SJCRH30 (cell line): ENCODE measurements around the genes ACHE, FIS1 and COL26A1.

GRCh38 chr7:100576103-100577225 lies 2.8 kb upstream of the SAP25 start:
- RAMPAGE, long total RNA = no peak

GRCh38 chr7:100612679-100613819 lies 709 bp downstream of the MOSPD3 start:
- RAMPAGE, long total RNA = no peak

GRCh38 chr7:100640917-100641456 lies 365 bp downstream of the TFR2 start:
- RAMPAGE, long total RNA = no peak

DNA sequence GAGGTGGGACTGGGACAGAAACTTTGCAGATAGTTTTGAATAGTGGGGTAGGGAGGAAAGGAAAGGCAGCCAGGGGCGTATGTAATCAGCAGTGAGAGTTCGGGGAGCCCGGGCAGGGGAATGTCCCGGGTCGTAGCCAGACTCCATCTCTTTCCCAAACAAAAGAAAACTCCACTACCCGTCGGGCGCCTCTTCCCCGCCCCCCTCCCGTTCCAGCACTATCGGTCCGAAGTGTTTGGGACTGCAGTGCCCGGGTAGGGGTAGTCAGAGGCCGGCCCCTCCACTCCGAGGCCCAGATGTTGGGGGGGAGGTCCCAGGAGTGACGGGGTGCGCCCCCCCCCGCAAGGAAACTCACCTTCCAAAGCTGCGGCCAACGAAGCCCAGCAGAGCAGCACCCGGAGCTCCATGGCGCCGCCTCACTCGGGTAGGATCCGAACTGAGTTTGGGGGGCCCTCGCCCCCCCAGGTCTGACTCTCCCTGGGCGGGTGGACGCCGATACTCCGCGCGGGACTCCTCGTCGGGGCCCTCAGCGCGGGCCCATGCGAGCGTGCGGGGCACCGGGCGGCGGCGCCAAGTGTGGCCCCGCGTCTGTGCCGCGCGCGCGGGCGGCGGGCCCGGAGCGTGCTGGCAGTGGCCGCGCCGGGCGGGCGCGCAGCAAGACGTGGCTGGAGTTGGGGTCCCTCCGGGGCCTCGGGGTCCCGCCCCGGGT lies 545 bp downstream of the EPHB4 start:
- RAMPAGE, long total RNA = no peak

- RAMPAGE, long total RNA = no peak
Measured at GRCh38 chr7:100895436-100896477, at the start of gene ACHE. TSS of gene ACHE (minus strand) at chr7:100895888.

DNA sequence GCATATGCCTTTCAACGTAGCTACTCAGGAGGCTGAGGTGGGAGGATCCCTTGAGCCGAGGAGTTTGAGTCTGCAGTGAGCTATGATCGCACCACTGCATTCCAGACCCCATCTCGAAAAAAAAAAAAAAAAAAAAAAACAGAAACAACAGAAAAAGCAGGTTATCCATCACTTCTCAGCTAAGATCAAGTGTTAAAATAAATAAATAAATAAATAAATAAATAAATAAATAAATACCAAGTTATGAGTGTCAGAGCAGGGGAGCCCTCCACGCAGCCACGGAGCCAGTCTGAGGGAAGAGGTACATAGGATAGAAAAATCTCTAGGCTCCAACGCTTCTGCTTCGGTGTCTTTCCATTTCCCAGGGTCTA lies 5.2 kb downstream of the TRIM56 start:
- RAMPAGE, long total RNA = no peak

- RAMPAGE, long total RNA = no peak
Measured at GRCh38 chr7:101128130-101128849, 1.4 kb downstream of the SERPINE1 start.

GRCh38 chr7:101130187-101130842 lies 3.4 kb downstream of the SERPINE1 start:
- RAMPAGE, long total RNA = no peak

DNA sequence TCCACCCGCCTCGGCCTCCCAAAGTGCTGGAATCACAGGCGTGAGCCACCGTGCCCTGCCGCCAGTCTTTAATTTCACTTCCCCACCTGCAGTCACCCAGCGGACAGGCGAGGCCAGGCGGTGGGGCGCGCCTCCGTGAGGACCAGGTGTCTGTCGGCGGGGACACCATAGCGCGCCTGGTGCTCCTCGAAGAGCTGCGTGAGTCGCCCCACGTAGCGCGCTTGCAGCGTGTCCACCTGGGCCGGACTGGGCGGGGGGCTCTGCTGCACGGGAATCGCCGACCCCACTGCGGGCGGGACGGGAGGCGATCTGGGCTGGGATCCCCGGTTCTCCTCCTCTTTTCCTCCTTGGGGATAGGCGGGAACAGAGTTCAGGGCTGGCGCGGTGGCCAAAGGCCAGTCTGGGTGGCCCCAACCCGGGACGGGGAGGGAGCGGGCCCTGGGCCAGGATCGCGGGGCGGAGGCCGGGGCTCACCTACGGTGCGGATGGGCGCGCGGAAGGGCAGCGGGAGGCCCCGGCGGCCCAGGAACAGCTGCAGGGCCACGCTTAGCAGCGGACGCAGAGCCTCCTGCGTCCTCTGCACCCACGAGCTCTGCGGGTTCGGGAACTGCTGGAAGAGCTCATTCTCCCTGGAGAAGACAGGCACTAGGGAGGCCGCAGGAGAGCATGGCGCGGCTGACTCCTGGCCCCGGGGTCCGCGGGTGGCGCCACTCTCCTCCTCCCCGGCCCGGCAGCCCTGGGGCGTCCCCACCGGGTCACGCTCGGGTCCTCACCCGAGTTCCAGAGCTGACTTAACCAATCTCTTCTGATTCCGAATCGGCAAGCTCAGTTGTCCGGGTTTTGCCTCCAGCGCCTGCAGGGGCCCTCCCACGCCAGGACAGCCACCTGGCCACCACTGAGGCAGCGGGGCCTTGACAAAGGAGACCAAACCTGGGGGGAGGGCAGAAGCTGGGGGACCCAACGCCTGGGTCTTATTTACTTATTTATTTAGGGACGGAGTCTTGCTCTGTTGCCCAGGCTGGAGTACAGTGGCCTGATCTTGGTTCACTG lies 1.2 kb upstream of the MOGAT3 start:
- RAMPAGE, long total RNA = no peak

- RAMPAGE, long total RNA = no peak
Measured at GRCh38 chr7:101235723-101235999, 1.9 kb downstream of the CLDN15 start.

DNA sequence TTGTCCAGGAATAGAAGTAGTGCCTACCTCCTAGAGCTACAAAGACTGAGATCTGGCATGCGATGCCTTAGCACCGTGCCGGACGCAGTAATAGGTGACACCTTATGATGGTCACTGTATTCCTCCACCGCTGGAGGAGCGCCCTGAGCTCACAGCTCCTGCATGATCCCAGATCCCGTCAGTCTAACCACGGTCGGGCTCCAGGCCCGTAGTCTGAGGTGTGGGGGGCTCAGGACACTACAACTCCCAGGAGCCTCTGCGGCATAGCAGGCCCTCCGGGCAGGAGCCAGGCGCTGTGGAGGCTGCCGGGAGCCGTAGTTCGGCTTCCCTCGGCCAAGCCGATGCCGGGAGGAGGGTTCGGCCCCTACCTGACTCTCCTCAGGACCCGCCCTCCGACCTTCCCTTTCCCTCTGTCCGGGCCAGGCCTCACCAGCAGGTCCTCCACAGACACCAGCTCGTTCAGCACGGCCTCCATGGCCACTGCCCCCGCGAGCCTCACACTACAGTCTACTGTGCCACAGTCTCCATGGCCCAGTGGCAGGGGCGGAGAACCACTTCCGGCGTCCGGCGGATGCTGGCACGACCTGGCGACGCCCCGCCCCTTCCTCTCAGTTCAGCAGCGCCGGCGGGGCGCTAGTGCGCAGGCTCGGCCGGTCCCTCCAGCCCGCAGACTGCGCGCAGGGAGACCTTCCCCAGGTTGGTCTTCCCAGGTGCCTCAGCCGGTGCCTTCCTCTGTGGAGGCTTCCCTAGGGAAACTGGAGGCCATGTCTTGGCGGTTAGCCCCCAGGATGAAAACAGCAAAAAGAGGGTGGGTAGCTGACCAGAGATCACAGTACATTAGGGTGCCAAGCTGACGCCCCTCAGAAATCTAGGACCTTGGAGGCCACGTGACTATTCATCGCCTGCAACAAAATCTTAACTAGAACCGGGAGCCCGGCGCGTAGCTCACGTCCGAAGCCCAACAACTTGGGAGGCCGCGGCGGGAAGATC lies at the start of gene FIS1:
TSS of gene FIS1 (minus strand) at position 552 of the 990 bp plus-strand sequence.
- RAMPAGE, long total RNA = no peak

DNA sequence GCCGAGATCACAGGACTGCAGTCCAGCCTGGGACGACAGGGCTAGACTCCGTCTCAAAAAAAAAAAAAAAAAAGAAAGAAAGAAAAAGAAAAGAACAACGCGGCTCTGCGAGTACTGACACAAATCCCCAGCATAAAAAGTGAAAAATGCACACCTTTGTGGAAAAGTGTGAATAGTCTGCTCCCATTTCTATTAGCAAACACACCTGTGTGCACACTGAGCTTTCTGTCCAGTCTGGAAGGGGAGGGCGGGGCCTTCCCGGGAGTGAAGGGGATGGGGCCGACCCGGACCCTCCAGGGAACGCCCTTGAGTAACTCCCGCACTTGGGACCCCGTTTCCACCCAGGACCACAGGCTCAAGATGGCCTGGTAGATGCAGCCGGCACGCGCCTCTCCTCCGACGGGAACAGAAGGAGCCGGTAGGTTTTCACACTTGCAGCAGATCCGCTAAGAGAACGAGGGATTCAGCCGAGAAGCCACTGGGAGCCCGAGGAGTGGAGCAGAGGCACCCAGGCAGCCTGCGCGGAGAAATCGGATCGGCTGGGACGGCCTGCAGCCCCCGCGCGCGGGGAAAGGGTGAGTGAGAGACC lies 22.2 kb downstream of the IFT22 start:
- RAMPAGE, long total RNA = no peak

DNA sequence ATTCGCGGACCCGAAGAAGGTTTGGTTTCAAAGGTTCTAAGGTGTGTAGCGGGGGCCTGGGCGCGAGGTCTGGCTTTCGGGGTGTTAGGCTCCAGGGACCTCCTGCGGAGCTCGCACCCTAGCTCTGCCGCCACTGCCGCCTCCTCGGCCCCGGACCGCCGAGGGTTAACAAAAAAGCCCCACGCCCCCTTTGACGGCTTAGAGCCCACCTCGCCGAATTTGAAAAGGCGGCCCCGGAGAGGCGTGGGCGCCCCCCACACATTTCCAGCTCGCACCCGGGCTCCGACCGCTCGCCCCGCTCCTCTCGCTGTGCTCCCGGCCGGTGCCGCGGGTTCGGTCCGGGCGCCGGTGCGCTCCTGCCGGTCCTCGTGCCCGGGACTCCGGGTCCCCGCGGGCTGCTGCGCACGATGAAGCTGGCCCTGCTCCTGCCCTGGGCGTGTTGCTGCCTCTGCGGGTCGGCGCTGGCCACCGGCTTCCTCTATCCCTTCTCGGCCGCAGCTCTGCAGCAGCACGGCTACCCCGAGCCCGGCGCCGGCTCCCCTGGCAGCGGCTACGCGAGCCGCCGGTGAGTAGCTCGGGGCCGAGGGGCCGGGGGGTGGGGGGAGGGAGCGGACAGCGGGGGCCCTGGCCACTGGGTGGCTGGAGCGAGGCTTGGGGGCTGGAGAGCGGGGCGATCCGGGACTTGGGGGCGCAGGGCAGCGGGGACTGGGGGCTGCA lies at the start of gene COL26A1:
TSS of gene COL26A1 (plus strand) at position 250 of the 717 bp plus-strand sequence.
- RAMPAGE, long total RNA = no peak

DNA sequence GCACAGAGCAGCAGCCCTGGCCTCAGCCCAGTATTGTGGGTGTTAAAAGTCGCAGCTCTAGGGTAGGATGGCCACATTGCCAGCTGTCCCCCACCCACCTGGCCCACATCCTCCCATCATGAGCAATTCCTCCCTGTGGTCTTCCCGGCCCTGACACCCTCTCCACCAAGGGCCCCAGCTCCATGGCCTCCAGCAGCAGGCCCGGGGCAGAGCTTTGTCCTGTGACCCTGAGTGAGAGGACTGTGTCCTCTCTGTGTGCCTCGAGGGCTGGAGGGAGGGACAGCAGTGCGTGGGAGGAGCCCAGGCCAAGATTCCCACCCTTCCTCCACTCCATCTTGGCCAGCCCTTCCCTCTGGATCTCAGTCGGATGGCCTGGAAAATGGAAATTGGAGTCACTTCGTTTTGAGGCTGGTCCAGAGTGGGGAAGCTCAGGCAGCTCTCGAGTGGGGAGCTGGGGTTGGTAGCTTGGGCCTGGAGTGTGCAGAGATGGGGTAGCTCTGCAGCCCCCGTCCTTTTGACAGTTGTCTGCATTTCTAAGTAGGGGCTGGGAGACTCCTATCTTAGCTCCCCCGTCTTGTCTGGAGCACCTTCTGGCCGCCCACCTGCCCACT lies 93.6 kb downstream of the MYL10 start:
- RAMPAGE, long total RNA = no peak

DNA sequence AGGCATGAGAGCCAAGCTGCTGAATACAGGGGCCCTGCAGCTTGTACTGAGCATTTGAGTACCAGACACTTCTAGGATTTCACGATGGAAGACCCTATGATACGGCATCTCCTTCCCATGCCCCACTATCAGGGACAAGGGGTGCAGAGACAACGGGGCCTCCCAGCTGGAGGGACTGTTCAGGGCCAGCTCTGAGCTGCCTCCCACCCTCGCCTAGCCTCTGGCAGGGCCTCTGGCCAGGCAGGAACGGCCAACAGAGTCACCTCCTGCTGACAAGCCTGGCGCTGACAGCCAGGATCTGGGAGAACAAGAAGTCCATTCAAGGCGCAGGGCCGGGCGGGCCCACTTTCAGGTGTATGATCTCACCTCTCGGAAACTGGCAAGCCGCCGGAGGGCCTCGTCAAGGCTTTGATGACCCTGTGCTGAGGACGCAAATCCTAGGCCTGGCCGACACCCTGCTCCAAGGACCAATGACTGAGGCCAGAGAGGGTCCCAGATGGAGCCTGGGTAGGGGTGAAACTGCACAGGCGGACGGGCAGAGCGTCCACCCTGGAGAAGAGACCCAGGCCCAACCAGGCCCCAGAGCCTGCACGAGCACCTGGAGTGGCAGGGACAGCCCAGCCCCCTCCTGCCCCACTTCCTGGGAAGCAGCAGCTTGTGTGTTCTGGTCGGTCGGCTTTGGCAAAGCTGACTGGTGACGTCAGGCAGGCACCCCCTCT lies 30.7 kb downstream of the MYL10 start:
- RAMPAGE, long total RNA = no peak

DNA sequence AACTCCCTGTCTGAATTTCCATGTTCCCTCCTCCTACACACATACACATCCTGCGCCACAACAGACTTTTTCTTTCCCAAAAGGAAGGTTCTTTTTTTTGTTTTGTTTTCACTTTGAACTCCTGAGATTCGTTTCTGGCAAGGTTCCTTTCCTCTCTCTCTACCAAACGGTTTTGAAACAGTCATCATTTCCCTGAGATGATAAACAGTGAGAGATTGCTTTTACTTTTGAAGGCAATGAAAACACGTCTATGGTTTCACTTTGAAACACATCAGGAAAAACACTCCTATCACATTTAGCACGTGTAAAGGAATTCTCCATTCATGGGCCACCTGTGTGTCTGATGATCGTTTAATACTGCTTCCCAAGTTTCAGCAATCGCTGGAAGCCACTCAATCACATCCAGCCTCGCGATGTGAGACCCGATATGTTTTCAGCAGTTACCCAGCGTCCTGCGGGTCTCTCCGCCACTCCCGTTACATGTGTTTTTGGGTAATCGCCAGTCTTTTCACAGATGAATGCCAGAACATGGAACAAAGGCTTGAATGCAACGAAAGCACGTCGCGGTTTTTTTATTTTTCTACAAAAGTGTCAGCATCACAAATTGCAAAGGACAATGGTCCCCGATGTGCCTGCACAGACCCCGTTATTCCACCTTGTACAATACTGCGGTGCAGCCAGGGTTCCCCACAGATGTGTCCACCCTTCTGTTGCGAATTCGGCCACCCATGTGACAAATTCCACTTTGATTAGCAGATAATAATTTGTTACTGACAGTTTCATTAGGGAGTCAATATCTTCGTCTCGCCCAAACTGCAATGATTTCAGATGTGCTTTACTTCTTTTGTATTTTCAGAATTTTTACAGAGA lies 62.7 kb upstream of the CUX1 start:
- RAMPAGE, long total RNA = no peak

- RAMPAGE, long total RNA = no peak
Measured at GRCh38 chr7:101813994-101814504, 3.4 kb upstream of the CUX1 start.

DNA sequence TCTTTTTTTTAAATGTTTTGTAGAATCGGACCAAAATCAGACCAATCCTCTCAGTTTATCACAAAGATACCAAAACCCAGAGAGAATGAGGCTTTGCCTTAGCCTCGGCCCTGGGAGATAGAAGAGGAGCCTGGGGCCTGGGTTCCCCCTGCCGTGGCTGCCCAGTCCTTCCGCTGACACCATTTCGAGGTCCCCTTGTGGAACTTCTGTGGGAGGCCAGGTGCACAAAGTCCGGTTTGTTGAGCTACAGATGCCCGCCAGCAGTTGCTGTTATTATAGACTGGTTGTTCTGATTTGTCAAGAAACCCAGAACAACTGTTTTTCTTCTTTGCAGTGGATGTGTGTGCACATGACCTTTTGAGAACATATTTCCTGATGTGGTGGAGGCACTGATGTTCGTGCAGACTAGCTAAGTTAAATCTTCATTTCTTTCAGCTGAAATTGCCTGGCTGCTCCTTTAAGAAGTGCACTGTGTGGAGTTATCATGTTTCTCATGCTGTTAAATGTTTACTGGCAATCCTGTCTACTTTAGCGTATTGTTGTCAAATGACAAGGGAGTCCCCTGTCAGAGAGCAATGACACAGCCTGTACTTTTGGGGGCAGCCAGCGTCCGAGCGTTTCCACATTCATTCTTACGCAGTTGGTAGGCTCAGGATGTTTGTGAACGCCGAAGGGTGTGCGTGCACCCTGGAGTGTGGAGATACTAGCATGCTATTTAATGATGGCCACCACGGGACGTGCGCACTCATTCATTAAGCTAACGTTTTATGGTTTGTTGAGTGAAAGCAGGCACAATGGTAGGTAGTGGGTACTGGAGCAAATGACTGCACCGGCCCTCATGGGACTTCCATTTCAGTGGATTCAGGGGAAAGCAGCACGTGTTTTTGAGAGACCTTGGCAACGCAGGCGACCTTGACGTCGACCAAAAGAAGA lies 47.8 kb downstream of the CUX1 start:
- RAMPAGE, long total RNA = no peak

- RAMPAGE, long total RNA = no peak
Measured at GRCh38 chr7:101873807-101875010, 56.8 kb downstream of the CUX1 start.

DNA sequence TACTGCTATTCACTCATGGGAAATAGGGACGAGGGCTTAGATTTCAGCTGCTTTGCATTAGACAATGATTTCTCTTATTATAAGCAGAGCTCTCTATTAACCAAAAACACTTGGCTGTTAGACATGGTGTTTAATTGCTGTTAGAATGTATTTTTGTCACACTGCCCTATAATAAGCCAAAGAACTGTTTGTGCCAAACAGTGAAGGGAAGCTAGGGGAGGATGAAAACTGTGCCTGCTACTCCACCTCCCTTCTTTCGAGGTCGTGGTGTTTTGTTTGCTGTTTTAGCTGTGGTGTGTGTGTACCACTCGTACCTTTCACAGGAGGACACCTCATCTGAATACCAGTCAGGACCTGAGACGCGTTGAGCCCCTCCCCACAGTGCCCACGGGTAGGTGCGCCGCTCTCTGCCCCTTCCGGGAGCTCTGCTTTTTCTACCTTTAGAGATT lies 57.9 kb downstream of the CUX1 start:
- RAMPAGE, long total RNA = no peak